ENCODE measurements around a stretch of chr1.

DNA sequence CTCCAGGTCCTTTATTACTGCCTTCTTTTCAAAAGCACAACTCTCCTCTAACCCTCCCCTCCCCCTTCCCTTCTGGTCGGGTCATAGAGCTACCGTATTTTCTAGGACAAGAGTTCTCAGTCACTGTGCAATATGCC is 2.9 kb downstream of the BTG2 start:
- PRO-cap, result no peak

GRCh38 chr1:203353457-203353828 is 2.5 kb upstream of the FMOD start:
- PRO-cap, result unidirectional peak, minus-strand start at chr1:203353582; unidirectional peak, minus-strand start at chr1:203353662

GRCh38 chr1:203402391-203403495 is 51.8 kb upstream of the FMOD start:
- PRO-cap, result bidirectional peak, plus-strand start at chr1:203402936, minus-strand start at chr1:203402681

GRCh38 chr1:203628628-203629210 is 2.1 kb downstream of the ATP2B4 start:
- PRO-cap, result bidirectional peak, plus-strand start at chr1:203628888, minus-strand start at chr1:203628483

GRCh38 chr1:203801327-203802154 is 6.1 kb downstream of the ZBED6 start:
- PRO-cap, result no peak

GRCh38 chr1:204076722-204077324 is 3.9 kb downstream of the SOX13 start:
- PRO-cap, result no peak

- PRO-cap, result no peak
Measured at GRCh38 chr1:204081782-204082405, 9.0 kb downstream of the SOX13 start.

DNA sequence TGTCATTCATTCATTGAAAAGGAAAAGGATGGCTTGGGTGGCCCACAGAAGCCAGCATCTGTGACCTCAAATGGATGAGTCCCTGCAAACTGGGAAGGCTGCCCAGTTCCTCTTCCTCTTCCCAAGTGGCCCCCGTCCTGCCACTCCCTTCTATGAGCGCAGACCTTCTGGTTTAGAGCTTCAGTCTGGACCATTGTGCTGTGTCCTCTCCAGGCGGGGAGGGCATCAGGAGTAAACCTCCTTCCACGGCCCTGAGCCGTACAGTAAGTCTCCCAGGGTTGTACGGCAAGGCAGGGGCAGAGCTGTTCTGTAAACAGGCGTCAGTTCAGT is 21.9 kb downstream of the SOX13 start:
- PRO-cap, result no peak

- PRO-cap, result no peak
Measured at GRCh38 chr1:204126830-204127468, 24.9 kb downstream of the ETNK2 start.

DNA sequence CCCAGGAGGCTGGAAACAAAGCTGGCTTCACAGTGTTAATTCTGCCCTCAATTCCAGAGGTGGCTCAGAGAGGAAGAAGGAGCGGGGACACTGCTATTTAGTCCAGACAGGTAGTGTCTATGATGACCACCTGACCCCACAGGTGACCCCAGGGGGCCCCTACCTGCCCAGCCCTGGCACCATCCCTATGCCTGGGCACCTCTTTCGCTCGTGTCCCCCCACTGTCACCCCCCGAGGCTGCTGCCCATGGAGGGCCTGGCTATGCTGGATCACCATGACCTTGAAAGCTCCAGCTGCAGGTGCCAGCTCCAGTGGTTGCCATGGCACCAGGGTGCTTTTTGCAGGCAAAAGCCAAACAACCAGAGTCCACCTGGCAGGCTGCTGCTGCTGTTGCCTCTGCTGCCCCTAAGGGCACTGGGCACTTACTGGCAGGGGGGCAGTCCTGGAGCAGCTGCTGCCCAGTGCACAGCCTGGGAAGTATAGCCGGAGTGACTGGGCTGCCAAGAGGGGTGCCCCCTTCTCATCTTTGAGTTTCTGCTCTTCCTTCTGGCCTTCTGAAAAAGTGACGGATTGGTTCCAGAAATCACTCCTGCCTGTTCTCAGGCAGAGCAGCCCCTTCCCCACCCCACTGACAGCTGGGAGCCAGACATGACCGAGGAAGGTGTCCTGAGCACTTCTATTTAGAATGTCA is 21.6 kb downstream of the ETNK2 start:
- PRO-cap, result no peak

GRCh38 chr1:204269855-204270463 is 56.2 kb upstream of the GOLT1A start:
- PRO-cap, result no peak

GRCh38 chr1:204345215-204346132 is 14.3 kb downstream of the PLEKHA6 start:
- PRO-cap, result no peak

GRCh38 chr1:204417028-204418095 is 5.7 kb upstream of the PPP1R15B start:
- PRO-cap, result no peak

- PRO-cap, result bidirectional peak, plus-strand start at chr1:204494929, minus-strand start at chr1:204494758
Measured at GRCh38 chr1:204494900-204495061, 176 bp upstream of the PIK3C2B start.

DNA sequence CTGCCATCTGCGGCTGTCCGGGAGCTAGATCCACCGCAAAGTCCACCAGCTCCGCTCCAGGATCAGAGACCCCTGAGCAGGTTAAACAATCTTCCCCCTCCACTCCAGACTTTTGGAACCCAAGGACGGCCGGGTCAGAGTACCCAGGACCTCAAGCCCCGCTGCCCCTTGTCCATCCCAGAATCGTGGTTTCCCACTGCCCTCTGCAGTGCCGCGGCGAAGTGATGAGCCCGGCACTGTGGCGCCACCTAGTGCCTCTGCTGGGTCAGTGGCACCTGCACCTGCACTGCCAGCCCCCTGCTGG is 21.4 kb upstream of the NFASC start:
- PRO-cap, result no peak

GRCh38 chr1:204923848-204925013 is 95.8 kb downstream of the NFASC start:
- PRO-cap, result no peak

GRCh38 chr1:205046855-205047209 is 3.8 kb downstream of the CNTN2 start:
- PRO-cap, result no peak

GRCh38 chr1:205061512-205061997 is 18.5 kb downstream of the CNTN2 start:
- PRO-cap, result no peak

- PRO-cap, result no peak
Measured at GRCh38 chr1:205122165-205122837, 523 bp upstream of the RBBP5 start.

GRCh38 chr1:205175407-205176197 is 35.9 kb downstream of the DSTYK start:
- PRO-cap, result no peak